Cardiac ventricle fibroblast (primary cell): ENCODE measurements around a stretch of chr2.

DNA sequence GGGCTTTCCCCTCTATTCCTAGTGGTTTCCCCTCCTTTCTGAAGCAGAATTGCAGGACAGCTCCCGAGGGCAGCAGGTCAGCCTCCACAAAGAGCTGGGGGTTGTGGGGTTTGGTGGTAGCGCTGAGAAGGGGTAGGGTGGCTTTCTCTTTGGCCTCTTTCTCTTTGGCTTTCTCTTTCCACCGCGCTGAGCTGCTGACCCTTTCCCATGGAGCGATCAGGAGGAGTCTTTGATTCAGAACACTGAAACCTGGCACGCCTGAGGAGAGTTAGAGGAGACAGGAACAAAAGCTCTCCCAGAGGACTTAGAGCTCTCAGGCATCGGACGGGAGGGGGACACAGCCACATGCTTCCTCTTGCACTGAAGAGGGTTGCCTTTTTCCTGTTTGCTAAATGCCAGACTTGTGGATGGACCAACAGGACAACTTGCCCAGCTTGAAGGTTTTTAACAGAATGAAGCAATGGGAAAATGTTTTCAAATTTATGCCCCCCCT lies 3.7 kb upstream of the PTPN18 start:
- RAMPAGE, long total RNA, result no peak

DNA sequence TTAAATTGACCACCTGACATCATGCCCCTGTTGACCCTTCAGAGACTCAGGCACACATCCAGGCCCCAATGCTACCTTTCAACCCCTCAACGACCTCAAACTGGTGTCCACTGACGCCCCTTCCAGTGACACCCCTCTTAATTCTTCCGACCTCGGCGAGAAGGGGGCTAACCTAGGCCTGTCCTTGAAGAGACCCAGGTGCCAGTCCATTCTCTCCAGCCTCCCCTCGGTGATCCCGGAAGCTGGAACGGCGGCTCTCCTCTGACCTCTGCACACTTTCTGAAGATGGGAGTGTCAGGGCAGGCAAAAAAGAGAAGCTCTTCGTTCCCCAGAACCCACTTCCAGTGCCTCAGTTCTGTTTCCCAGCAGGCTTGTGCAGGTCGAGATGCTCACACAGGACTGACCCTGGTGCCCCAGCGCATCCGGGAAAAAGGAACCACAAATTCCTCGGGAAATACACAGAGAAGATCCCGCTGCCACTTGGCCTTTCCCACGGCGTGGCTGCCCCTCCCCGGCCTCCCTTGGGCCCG lies 766 bp upstream of the PTPN18 start:
- RAMPAGE, long total RNA, result no peak

DNA sequence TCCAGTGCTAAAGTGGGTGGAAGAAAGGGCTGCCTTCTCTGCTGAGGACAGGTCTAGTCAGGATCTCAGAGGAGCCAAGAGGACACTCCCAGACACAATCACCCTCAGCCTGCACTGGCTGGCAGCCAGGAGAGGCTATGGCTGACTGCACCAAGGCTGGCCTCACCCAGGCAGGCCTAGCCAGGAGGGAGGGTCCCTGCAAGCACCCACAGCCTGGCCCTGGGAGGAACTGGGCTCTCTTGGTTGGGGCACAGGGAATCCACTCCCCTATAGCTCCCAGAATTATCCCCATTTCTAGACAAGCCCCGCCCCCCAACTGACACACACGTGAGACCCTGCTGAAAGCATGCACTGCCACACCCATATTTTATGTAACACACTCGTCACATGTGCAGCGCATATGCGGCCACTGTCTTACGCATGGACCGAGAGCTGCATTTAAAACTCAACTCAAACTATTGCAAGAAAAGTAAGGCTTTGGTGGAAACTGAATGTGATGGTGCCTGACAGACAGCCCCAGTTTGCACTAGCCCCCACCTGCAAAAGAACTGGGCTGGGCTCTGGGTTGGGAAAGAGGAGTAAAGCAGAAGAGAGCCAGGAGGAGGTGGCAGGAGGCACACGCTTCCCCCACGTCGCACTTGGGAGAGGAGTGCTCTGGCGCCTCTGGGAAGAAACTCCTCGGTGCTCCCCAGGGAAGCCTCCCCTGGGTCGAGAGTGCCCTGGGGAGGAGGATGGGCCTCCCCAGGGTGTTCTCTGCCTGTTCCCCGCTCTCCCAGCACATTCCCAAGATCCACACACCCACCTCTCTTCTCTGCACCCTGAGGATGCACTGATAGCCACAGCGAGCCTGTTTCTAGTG lies 28.9 kb upstream of the ARHGEF4 start:
- RAMPAGE, long total RNA, result no peak

DNA sequence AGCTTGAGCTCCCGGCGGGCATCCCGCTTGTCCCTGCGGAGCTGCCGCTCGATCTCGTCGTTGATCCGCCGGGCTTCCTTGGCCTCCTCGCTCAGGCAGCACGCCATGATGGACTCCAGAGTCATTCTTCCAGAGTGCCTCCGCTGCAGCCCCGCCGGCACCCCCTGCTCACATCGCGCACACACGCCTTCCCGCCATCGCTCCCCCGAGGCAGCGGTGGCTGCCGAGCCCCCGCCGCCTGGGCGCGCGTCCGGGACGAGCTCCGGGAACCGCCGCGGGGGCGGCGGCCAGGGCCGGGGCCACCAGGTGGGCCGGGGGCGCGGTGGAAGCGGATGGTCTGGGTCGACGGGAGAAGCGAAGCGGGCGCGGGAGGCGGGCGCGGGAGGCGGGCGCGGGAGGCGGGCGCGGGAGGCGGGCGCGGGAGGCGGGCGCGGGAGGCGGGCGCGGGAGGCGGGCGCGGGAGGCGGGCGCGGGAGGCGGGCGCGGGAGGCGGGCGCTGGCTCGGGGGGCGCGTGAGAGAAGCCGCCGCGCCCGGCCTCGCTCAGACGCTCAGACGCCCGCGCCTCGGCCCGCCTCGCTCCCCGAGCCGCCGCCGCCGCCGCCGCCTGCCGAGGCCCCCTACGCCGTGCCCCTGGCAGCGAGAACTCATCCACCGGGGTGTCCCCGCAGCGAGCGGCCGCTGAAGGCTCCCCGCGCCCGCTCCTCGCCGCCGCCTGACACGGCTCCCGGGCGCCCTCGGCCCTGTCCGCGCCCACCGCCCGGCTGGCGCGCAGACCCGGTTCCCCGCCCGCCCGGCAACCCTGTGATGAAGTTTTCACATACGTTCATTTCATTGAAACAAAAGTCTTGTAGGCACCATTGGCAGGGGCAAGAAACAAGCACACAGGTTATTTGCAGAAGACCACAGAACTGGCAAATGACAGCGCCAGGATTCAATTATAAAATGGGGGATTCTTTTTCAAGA lies 50.9 kb upstream of the TUBA3D start:
- RAMPAGE, long total RNA, result no peak

GRCh38 chr2:131491626-131491898 lies 635 bp downstream of the MZT2A start:
- RAMPAGE, long total RNA, result no peak

GRCh38 chr2:131492651-131493225 lies 541 bp upstream of the MZT2A start:
- RAMPAGE, long total RNA, result no peak

DNA sequence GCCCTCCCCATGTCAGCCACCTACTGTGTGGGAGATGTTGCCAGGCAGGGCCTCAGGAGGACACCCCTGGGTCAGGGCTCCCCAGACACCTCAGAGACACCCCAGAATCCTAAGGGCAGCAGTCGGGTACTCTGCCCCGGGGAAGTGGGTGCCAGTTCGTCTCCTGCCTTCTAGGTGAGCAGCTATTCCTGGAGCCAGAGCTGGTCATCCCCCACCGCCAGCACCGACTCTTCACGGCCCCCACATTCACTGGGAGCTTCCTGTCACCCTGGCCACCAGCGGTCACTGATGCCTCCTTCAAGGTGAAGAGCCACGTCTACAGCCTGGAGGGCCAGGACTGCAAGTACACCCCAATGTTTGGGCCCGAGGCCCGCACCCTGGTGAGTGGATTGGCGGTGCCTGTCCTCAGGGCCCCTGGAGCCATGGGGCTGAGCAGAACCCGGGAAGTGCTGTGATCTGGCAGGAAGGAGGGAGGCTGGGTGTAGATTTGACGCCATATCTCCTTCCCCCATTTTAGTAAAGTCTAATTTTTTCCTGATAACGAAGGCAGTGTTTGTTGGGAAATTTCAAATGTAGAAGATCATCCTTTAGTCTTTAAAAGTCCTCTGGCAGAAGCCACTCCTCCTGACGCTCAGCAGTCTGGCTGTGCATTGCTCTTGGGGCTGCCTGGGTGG lies 9.2 kb upstream of the CCDC74A start:
- RAMPAGE, long total RNA, result no peak

DNA sequence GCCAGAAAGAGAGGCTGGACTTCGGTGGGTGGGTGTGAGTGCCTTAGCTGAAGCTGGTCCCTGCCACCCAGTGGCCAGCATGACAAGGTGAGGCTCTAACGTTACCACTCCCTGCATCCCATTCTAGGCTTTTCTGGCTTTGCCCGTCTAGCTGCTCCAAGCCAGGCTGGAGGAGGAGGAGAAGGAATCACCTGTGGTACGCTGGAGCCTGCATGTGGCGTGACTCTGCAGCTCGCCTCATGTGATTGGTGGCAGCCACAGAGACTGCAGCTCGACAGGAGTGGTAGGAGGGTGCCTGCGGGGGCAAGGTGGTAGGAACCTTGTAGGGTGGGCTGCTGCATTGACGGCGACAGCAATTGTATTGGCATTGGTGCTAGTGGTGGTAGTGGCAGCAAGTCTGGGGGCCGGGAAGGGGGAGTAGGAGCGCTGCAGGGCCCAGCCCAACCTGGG lies 17.3 kb downstream of the CCDC74A start:
- RAMPAGE, long total RNA, result no peak

DNA sequence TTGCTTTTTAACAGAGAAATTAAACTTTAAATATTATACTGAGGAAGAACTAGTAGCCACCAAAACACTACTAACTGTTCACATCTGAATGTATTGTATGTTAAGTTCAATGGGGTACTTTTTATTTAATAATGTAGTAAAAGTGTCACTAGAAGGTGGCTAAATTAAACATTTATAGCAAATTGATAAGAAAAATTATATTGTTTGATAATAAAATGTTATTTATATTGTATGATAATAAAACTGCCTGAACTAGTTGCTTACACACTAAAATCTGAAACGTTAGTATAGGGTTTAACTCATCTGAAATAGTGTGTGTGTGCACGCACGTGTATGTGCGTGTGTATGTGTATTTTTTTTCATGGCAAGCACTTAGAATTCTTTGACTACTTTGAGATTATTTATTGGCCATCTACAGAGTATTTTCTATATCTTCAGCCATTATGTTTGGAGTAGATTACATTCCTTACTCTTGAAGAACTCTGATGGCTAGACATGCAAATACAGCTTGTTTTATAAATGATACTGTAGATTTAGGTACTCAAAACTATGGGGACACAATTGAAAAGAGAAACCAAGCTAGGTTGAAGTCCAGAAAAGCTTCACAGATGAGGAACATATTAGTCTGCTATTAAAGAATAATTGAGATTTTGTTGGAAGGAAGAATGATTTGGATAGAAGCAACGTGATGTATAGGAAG lies 198.0 kb downstream of the CCDC74A start:
- RAMPAGE, long total RNA, result no peak

DNA sequence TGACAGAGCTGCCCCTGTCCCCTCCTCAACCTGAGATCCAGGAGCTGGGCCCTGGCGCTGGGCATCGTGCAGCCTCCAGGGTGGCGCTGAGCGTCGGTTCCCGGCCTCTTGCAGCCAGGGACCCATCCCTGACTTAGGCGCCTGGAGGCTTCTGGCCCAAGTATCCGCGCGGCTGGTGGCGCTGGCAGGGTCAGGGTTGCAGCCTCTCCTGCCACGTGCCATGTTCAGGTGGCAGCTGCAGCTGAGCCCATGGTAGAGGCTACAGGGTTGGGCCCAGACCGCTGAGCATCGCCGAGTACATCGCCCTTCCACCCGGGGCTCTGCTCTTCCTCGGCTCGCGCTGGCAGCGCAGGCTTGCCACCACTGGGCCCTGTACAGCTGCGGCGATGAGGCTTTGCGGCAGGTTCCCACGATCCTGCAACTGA lies 385 bp upstream of the ANKRD30BL start:
- RAMPAGE, long total RNA, result no peak

DNA sequence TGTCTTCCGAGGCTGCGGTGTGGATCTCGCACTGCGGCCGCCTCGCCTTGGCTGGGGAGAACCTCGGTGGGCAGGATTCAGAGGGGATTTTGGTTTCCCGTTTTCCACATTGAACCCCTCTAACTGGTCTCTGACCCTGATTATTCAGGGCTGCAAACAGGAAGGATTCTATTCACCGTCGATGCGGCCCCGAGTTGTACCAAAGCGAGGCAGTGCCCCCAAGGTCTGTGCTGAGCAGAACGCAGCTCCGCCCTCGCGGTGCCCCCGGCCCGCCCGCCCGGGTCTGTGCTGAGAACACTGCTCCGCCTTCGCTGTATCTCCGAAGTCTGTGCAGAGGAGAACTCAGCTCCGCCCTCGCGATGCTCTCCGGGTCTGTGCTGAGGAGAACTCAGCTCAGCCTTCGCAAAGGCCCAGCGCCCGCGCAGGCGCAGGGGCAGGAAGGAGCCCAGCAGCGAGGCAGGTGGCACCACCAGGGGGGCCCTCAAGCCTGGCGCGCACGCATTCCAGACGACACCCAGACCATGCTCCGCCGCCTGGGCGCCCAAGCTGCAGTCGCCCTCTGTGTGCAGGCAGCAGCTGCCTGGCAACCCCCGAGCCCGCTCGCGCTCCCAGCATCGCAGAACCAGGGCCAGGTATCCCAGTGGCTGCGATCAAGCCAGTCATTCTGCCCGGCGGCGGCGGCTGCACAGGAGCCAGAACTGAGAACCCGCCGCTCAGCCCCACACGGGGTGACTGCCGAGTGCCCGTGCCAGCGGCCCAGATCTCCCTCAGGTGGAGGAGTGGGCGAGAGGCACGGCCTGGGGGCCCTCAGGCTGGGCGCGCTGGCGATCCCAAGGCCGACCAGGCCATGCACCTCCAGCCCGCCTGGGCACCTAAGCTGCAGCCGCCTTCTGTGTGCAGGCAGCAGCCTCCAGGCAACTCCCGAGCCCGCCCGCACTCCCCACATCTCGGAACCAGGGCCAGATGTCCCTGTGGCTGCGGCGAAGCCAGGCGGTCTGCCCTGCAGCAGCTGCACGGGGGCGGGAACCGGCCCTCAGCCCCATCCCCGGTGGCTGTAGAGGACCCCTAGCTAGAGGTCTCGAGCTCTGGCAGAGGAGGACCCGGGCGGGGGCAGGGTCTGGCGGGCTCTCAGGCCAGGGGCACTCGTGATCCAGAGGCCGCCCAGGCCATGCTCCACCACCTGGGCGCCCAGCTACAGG lies 64.0 kb upstream of the GPR39 start:
- RAMPAGE, long total RNA, result no peak

DNA sequence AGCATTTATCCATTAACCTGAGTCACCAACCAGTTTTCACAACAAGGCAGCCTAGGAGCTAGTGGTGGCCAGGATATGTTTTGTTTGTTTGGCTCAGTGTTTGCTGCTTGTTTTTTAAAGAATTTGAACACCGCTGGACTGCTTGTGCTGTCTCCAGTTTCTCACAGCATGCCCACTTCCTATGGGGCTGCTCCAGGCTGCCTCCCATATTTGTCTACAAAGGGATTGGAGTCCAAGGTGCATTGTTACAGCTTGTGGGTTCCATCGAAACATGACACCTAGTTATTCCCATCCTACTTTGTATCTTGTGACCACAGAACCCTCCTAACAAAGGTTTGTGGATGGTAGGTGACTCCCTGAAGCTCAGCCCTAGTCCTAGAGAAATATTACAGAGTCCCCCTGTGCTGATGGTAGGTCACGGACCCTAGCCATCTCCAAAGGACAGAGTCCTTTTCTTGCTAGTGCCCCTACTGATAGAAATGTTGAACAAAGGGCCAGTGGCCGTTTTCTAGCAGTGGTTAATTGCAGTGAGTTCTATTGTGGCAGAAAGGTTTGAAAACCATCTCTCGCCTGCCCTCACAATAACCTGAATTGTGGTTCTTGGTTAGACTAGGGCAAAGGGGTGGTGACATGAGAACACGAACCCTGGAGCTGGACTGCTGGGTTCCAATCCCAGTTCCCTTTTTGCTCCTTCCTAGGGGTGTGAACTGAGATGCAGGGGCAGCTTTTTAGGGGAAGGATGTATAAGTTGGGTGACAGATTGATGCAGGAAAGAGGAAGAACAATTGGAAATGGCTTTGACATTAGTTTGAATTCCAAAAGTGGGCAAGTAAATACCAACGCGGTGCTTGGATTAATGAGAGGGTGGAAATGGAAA lies 23.4 kb downstream of the GPR39 start:
- RAMPAGE, long total RNA, result no peak

- RAMPAGE, long total RNA, result no peak
Measured at GRCh38 chr2:132479001-132479710, 62.6 kb downstream of the GPR39 start.

GRCh38 chr2:134136938-134137935 lies 116.6 kb upstream of the MGAT5 start:
- RAMPAGE, long total RNA, result no peak

GRCh38 chr2:134143386-134144546 lies 110.1 kb upstream of the MGAT5 start:
- RAMPAGE, long total RNA, result no peak

DNA sequence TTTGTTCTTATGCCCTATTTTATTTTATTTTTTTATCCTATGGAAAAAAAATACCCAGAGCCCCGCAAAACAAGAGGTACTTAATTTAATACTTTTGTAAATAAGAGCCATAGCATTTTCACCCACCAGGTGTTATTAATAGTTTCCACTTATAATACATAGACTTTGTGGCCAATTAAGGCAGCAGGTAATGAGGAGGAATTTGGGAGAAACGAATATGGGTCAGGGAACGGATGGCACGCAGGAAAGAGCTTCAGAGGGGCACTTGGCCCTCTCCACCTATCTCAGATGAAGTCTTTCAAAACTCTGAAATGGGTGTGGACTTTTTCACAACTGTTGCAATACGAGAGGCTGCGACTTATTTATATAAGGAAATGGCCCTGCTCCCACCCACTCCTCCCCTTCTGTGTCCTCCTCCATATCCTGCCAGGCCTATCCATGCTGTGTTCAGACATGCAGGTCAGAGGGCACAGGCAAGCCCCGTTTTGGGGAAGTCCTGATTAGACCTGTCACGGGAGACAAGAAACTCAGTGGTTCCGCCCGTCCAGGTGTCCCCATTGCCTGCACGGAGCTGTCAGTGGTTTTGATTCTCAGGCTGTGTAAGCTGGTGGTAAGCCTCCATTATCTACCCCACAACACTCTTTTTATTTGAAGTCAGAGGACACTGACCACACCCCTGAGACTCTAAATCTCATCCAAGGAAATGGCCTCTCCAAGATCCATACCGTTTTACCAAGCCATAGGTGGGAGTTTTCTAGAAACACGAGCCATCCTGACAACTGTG lies 99.7 kb upstream of the MGAT5 start:
- RAMPAGE, long total RNA, result no peak

DNA sequence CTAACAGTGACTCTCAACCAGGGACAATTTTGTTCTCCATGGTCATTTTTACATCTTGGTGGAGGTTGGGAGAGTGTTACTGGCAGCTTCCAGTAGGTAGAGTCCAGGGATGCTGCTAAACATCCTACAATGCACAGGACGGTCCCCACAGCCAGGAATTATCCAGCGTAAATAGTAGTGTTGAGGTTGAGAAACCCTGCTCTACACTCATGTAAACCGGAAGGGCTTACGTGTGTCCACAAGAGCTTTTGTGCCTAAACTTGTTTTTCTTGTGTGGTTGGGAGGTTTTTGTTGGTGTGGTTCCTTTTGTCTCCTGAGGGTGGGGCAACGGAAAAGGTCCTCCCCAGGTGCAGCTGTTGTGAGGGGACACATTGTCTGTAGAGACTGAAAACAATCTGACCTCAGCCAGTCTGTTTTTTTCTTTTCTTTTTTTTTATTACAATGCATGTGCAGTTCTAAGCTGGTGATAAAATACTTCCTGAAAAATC lies 72.7 kb upstream of the MGAT5 start:
- RAMPAGE, long total RNA, result no peak

GRCh38 chr2:134218843-134219917 lies 34.7 kb upstream of the MGAT5 start:
- RAMPAGE, long total RNA, result no peak

DNA sequence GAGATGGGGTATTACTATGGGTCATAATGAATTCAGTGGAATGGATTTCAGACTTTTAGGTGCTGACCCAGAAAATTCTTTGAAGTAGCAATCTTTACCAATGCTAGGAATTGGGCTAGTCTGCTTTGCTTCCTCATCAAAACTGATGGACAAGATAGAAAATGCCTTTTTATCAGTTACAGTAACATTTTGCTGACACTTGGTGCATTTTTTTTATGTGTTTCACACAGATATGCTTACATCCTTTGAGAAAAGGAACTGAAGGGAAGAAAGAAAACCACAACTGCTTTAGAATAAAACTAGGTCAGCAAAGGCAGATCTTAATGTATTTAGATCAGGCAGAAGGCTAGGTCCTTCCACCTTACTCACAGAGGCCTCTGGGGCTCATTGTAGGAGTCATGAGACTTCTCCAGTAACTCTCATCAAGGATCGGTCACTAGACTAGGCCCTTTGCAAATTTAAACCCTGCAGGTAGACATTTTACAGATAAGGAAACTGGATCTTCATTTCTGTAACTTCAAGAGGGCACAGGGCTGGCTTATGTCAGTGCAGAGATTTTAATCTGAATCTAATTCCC lies 20.5 kb upstream of the MGAT5 start:
- RAMPAGE, long total RNA, result no peak

- RAMPAGE, long total RNA, result no peak
Measured at GRCh38 chr2:134239751-134240511, 13.9 kb upstream of the MGAT5 start.